Pulmonary artery (tissue), 1 donor: ENCODE measurements around the gene SESTD1.

GRCh38 chr2:177887607-177888226 is 184.9 kb downstream of the PDE11A start:
- PRO-cap = no peak

- PRO-cap = no peak
Observed at GRCh38 chr2:178378874-178379480, 72.0 kb downstream of the PRKRA start.

DNA sequence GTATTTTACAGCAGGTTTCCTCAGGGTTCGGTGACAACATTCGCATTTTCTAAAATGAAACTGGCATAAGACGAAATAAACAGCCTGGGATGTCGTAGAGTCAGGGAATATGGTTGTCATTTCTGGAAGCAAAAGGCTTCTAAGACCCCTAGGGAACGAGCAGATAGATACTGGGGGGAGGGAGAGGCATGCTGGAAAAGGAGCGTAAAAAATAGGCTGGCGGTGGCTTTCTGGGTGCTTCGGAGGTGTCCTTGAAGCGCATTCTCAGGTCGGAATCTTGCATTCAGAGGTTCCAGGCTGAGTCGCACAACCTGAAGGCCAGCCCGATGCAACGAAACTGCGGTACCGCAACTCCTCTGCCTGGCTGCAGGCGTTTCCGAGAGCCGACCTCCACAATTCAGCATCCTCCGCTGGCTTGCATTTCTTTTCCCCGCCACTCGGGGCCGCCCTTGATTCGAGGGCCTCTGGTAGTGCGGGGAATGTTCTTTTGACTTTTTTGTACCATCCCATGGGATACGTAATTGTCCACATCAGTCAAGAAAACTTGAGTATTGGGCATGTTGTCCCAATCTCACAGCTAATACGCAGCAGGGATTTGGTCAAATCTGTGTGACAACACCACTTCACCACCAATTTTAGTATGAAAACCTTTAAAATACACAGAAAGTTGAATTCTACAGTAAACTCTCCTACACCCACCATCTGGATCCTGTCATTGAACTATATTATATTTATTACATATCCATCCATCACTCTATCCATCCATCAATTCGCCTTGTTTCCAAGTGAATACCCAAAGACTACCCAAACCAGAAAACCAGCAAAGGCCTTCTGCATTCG is 593 bp upstream of the FKBP7 start:
- PRO-cap = no peak

- PRO-cap = no peak
Observed at GRCh38 chr2:178493887-178494675, 13.8 kb downstream of the PLEKHA3 start.

- PRO-cap = no peak
Observed at GRCh38 chr2:178528299-178528498, 47.9 kb downstream of the PLEKHA3 start.

DNA sequence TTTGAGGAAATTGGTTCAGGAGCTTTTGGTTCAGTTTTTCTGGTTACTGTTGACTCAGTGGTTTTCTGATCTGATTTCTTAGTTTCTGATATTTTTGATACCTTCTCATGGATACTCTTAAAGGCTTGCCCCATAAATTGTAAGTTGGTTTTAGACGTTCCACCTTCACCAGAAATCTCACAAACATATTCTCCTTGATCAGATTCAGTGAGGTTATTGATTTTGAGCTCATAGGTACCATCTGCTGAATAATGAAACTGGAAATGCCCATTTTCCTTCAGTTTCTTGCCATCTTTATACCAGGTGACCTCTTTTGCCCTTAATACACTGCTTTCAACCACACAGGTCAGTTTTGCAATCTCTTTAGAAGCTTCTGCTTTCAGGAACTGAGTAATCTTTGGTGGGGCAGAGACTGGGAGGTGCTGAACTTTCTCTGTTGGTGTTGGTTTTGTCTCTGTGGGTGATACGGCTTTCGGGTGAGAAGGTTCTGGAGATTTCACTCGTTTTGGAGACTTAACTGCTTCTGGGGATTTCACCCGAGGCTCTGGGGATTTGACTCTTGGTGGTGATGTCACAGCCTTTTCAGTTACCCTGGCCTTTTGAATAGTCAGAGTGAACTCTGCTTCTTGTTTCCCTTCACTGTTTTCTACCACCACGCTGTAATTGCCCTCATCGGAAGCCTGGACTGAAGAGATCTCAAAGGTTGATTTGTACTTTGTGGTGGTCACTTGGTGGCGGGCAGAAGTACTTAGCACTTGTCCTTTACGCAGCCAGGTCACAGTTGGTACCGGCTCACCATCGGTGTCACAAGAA is 50.3 kb downstream of the PLEKHA3 start:
- PRO-cap = no peak

GRCh38 chr2:178535448-178536230 is 55.4 kb downstream of the PLEKHA3 start:
- PRO-cap = no peak

DNA sequence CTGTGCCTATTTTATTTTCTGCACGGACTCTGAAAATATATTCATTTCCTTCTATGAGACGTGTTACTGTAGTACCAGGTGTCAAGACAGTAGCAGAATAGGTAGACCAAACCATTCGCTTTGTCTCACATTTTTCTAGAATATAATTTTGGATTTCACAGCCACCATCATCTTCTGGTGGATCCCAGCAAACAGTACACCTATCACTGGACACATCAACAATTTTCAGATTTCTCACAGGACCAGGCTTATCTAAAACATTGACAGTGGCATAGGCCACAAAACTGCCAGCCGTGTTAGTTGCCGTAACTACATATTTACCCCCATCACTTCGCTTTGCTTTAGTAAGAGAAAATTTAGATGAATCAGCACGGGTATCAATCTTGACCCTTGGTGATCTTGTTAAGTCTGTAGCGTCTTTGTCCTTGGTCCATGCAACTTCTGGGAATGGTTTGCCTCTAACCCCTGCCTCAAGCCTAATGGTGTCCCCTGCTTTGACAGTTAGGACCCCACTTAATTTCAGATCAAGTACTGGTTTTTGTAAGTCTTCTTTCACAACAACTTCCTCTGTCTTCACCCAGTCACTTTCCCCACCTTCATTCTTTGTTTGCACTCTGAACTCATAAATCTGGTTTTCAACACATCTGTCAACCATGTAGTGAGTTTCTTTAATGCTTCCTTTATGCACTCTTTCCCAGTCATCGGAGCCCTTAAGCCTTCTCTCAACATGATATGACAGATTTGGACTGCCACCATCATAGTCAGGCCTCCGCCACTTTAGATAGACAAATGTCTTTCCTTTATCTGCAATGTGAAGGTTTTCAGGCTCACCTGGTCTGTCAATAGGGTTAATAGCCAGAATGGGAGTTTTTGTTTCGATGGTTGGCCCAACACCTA is 108.9 kb downstream of the PLEKHA3 start:
- PRO-cap = no peak

DNA sequence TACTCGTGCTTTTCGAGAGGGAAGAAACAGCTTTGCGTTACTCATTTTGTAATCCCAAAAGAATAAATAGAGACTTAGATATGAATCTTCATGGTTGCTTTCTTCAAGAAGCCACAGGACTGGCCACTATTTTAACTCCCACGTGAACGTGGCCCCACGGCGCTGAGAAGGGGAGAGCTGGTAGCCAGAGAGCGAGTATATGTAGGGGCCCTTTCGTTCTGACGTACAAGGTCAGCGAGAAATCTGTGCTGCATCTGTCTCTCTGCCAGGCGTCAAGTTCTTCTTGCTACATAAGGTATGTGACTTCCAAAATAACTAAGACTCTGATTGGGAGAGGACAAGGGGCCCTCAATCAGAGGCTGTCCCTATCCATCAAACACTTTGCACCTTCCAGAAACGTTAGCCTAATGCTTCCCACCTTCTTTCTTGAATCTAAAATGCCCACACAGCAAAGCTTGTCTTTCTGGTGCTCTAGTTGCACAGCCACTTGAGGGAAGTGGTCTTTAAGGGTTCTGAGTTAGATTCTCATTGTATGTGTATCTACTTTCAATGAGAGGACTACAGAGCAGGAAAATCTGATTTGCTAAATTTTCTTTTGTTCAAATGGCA is 149.3 kb downstream of the PLEKHA3 start:
- PRO-cap = no peak

GRCh38 chr2:178725163-178725981 is 81.9 kb downstream of the TTN start:
- PRO-cap = no peak

- PRO-cap = no peak
Observed at GRCh38 chr2:178729891-178730230, 77.4 kb downstream of the TTN start.

- PRO-cap = no peak
Observed at GRCh38 chr2:178754890-178755295, 52.3 kb downstream of the TTN start.

DNA sequence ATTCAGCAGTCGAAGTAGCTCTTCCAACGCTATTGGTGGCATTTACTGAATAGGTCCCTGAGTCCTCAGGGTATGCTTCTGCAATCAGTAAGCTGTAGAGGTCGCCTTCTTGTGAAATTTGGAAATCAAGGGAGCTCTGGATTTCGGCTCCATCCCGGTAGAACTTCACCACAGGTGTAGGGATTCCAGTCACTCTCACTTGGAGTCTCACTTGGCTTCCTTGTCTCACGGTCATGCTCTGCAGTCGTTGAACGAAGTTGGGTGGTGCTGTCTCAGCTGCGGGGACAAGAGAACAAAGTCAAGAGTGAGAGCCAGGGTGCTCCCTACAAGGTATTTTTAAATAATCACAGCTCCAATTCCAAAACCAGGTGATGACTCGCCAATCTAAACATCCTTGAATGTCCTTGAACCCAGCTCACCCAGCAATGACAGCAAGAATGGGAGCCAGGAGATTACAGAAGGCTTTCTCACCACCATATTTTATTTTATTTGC is 6.8 kb downstream of the TTN start:
- PRO-cap = no peak

DNA sequence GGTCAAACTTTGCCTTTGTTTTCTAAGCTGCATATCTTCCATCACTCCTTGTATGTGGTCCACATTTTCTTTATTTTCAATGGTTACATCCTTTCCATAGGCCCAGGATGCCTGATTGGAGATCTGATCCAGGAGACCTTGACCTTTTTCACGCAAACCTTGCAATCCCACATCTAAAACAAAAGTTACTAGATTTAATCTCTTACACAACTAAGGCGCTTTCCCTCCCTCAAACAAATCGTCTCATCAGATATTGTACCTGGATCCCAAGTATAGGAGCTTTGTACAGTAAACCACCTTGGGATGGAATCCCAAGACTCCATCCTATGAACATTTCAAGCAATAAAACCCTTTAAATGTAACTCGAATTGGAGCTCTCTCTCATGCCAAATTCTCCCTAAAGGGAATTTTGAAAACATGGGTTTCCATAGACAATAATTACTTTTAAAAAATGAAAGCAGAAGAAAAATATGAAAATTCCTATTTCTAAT is 71.9 kb upstream of the CCDC141 start:
- PRO-cap = no peak

GRCh38 chr2:179143377-179143907 is 93.5 kb upstream of the CCDC141 start:
- PRO-cap = no peak

GRCh38 chr2:179238957-179239553 is 25.6 kb downstream of the SESTD1 start:
- PRO-cap = no peak

- PRO-cap = bidirectional peak, plus-strand start at chr2:179264704, minus-strand start at chr2:179264549; bidirectional peak, plus-strand start at chr2:179264857, minus-strand start at chr2:179264791; unidirectional peak, minus-strand start at chr2:179265300
Observed at GRCh38 chr2:179264468-179265534, at the start of gene SESTD1. Gene SESTD1 (minus strand): TSS chr2:179264832.

GRCh38 chr2:180873159-180873687 is 107.2 kb upstream of the UBE2E3 start:
- PRO-cap = no peak

DNA sequence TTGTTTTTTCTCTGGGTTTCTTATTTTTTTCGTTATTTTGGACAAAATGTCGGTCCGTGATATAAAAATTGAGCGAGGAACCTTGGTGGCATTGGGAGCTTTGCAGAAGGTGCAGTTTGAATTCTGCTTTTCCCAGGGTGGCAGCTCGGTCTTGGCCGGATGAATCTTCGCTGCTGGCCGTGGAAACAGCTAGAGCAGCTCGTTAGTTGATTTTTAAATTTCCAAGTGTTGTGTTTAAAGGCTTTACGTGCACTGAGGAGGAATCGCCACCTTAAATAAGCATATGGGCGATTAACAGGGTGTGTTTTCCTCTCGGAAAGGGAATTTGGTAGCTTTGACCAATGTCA is 845 bp downstream of the UBE2E3 start:
- PRO-cap = no peak

DNA sequence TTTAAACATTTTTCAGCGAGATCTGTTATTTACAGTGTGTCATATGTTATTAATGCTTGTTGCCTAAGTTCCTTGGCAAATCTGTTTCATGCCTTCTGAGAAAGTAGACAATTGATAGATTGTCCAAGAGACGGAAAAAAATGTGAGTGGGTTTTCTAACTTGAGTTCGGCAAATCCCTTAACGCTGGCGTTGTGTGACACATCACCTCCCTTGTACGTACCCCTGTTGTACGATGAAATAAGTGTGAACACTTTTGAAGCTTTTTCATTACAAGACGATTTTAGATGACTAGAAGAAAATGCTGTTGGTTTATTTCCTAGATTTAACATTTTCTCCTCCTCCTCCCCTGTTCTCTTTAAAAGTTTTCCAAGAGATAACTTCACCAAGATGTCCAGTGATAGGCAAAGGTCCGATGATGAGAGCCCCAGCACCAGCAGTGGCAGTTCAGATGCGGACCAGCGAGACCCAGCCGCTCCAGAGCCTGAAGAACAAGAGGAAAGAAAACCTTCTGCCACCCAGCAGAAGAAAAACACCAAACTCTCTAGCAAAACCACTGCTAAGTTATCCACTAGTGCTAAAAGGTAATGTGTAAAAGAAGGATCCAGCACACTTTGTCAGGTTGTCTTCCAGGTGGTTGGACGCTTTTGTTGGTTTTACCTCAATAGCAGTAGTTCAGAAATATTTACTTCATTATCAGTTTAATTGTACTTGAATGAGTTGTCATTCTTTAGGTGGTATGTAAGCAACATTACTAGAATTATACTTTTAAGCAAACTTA is 1.4 kb downstream of the UBE2E3 start:
- PRO-cap = no peak